ENCODE measurements around a stretch of chr1.

GRCh38 chr1:87528772-87529215, 200.1 kb downstream of the LMO4 start:
- PRO-cap = no peak

- PRO-cap = unidirectional peak, minus-strand start at chr1:87685019
Observed at GRCh38 chr1:87684759-87685297, 356.1 kb downstream of the LMO4 start.

- PRO-cap = no peak
Observed at GRCh38 chr1:88773548-88773949, 89.5 kb downstream of the PKN2 start.

- PRO-cap = no peak
Observed at GRCh38 chr1:88909812-88910218, 18.4 kb upstream of the GTF2B start.

DNA sequence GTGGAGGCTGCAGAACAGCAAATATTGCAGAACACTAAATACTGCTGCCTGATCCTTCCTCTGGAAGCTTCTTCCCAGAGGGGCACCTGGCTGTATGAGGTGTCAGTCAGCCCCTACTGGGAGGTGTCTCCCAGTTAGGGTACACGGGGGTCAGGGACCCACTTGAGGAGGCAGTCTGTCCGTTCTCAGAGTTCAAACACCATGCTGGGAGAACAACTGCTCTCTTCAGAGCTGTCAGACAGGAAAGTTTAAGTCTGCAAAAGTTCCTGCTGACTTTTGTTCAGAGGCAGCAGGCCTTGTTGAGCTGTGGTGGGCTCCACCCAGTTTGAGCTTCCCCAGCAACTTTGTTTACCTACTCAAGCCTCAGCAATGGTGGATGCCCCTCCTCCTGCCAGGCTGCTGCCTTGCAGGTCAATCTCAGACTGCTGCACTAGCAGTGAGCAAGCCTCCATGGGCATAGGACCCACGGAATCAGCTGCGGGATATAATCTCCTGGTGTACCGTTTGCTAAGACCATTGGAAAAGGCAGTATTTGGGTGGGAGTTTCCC, 11.3 kb upstream of the GBP3 start:
- PRO-cap = no peak

- PRO-cap = no peak
Observed at GRCh38 chr1:89068167-89068695, 3.2 kb upstream of the GBP1 start.

- PRO-cap = no peak
Observed at GRCh38 chr1:89611763-89612193, 21.1 kb upstream of the LRRC8C start.

DNA sequence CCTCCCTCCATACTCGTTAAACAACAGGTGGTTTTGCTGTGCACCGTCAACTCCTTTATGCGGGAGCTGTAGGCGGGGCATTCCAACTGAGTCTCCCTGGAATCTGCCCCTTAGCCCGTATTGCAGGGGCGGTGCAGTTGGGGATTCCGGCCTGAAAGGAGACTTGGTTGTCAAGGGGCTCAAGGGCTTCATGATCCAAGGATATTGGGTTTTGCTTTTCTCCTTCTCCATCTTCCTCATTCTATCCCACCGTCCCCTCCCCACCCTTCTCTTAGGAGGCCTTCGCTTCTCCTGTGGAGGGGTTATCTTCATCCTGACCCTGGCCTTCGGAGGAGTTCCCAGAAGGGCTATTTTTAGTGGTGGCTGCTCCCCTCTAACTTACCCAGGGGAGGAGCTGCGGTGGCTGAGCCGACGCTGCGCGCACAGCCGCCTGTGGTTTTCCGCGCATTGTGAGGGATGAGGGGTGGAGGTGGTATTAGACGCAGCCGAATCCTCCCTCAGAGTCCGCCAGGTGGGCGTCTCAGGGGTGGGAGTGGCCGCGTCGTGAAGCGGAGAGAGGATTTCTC, 562 bp upstream of the LRRC8C start:
- PRO-cap = unidirectional peak, plus-strand start at position 120 of the sequence

- PRO-cap = no peak
Observed at GRCh38 chr1:89657713-89658440, 25.0 kb downstream of the LRRC8C start.

- PRO-cap = no peak
Observed at GRCh38 chr1:89699361-89699944, 66.5 kb downstream of the LRRC8C start.

DNA sequence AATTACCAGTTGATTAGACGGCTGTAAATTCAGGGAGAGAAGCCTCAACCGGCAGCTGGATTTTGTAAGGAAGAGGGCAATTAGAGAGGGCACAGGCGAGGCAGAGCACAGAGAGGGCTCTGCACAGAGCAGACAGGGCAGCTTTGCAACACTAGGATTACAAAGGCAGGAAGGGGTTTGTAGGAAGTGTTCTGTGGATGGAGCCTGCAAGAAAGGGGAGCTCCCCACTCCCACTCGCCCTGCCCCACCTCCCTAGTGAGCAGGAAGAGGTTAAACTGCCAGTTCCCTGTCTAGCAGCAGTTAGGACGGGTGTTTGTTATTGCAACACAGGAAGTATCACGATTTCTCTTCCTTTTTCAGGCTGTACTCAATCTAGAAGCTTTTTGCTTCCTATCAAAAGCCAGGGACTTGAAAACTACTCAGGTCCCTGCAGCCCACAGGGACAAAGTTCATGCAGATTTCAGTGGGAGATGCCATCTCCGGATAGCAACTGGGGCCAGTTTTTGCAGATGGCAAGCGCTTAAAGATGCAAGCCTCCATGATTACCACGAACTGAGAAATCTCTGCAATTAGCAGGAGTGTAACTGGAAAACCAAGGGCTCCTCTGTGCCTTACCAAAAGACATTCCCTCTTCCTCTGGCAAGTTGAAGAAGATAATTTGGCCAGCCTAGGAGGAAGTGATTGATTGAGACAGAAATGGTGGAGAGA, 63.2 kb upstream of the LRRC8D start:
- PRO-cap = no peak

DNA sequence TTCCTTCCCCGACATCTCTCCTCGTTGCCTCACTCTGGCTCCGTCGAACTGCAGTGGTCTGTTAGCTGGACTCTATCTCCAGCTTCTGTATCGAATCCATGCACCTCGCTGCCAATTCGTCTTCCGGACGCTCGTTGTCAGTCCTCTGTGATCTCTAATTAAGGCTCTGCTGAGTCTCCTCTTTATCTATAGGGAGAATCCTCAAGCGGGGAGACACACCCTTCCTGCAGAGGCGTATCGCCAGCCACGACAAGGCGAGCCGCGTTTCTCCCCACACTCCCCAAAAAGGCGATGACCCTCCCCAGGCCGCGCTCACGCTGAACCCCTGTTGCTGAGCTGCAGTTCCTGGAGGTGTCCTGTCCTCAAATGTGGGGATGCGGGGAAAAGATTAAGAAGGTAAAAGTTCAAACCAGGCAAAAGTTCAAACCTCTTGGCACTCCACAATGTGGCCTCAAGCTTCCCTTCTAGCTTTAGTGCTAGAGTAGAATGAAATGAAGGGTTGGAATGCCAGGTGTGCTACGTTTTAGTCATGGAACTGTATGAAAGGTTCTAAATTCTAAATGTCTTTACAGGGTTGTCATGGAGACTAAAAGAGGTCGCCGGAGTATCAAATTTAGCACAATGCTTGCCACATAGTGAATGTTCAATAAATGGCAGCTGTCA, 57.4 kb upstream of the LRRC8D start:
- PRO-cap = no peak

GRCh38 chr1:89820348-89820781, 467 bp upstream of the LRRC8D start:
- PRO-cap = no peak

- PRO-cap = unidirectional peak, minus-strand start at chr1:89822278
Observed at GRCh38 chr1:89822170-89822490, 1.3 kb downstream of the LRRC8D start.

DNA sequence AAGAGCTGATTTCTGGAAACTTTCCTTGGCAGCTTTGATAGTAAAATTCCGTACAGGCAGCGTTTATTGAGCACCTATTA, 1.5 kb downstream of the LRRC8D start:
- PRO-cap = no peak

DNA sequence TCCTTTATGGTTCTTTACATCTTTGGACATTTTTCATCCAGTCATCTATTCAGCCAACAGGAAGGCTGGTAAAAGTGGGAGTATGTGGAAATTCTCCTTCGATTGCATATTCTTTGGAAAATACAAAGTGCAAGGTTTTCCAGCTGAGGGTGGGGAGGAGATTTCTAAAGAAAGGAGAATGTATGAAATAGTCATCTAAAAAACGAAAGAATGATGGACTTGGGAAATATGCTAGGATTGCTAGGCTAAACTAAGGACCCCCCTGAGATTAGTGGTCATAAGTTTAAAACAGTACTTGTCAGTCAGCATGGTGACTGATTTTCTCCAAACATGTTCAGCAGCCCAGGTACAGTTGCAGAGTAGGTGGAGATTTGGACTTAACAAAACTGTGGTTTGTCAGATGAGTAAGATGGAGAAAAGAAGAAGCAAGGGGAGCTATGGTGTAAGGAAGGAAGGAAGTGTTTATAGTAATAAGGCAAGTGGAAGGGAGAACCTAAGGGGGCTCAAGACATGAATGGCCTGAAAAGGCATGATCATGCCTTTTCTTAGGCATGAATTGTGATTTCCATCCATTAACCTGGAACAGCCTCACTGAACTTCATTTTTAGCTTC, 60.4 kb downstream of the LRRC8D start:
- PRO-cap = no peak

GRCh38 chr1:89950131-89950704, 44.7 kb upstream of the ZNF326 start:
- PRO-cap = no peak

DNA sequence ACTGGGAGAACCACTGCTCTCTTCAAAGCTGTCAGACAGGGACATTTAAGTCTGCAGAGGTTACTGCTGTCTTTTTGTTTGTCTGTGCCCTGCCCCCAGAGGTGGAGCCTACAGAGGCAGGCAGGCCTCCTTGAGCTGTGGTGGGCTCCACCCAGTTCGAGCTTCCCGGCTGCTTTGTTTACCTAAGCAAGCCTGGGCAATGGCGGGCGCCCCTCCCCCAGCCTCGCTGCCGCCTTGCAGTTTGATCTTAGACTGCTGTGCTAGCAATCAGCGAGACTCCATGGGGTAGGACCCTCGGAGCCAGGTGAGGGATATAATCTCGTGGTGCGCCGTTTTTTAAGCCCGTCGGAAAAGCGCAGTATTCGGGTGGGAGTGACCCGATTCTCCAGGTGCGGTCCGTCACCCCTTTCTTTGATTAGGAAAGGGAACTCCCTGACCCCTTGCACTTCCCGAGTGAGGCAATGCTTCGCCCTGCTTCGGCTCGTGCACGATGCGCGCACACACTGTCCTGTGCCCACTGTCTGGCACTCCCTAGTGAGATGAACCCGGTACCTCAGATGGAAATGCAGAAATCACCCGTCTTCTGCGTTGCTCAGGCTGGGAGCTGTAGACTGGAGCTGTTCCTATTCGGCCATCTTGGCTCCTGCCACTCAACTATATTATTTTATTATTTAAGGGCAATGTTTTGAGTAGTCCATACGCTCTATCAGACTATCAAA, 67.9 kb downstream of the ZNF326 start:
- PRO-cap = no peak

GRCh38 chr1:90607211-90607627, 109.9 kb downstream of the BARHL2 start:
- PRO-cap = no peak

DNA sequence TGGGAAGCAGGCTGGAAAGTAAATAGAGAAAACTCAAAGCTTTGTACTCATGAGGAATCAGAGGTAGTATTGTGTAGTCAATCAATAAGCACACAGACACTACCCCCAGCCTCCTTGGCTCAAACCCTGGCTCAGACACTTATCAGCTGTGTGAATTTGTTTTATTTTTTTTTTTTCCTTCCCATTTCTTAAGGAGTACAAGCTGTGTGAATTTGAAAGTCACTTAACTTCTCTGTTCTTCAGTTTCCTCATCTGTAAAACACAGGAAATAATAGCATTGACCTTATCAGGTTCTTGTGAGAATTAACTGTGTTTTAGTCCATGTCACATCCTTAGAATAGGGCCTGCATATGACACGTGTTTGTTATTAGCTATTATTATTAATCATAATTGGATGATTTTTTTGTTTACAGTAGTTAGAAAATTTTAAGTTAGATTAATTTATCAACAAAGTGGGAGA, 31.8 kb upstream of the BARHL2 start:
- PRO-cap = no peak